Mesenchymal stem cell of adipose (primary cell): ENCODE measurements around the gene PPA1.

GRCh38 chr10:68573521-68574325, 13.6 kb downstream of the TET1 start:
- CAGE, long polyA plus RNA: no peak

- CAGE, long polyA plus RNA: no peak
Measured at GRCh38 chr10:68992817-68993616, 4.4 kb downstream of the KIFBP start.

GRCh38 chr10:69095557-69096102, 7.7 kb downstream of the SRGN start:
- CAGE, long polyA plus RNA: no peak

- CAGE, long polyA plus RNA: no peak
Measured at GRCh38 chr10:69096103-69096540, 8.2 kb downstream of the SRGN start.

- CAGE, long polyA plus RNA: no peak
Measured at GRCh38 chr10:69096563-69096762, 8.6 kb downstream of the SRGN start.

GRCh38 chr10:69179077-69180101, 645 bp upstream of the SUPV3L1 start:
- CAGE, long polyA plus RNA: no peak

DNA sequence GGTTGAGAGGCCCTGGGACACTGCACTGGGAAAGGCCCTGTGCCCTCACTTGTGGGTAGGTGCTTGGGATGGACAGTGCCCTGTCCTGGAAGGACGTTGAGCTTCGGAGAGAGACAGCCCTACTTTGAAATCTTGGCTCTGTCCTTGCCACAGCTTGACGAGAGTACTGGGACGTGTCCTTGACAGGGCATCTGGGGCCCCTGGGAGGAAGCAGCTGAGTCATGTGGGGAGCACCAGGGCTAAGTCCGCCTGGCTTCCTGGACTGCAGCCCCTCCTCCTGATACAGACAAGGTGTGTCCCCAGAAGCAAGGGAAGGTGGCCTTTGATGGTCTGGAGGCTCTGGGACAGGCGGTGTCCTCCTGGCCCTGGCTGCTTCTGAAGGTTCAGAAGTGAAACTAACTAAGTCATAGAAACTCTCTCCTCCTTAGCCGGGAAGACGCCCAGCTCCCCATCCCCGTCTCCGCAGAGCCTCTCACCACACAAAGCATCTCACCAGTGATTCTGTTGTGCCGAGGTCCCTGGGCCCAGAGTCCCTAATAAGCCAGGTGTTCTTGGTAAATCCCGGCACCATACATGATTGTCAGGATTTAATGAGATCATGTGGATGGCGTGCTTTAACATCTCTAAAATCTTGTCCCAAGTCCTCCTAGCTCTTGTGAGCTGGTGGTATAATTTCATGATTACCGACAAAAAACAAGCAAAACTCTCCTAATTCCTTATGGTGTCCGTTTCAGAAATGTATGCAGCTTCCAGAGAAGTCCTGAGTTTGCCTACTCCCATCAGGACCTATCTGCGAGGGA, 9.4 kb downstream of the HKDC1 start:
- CAGE, long polyA plus RNA: no peak

- CAGE, long polyA plus RNA: no peak
Measured at GRCh38 chr10:69242711-69243547, 22.8 kb downstream of the HKDC1 start.

GRCh38 chr10:69334128-69334821, 15.6 kb downstream of the HK1 start:
- CAGE, long polyA plus RNA: no peak

DNA sequence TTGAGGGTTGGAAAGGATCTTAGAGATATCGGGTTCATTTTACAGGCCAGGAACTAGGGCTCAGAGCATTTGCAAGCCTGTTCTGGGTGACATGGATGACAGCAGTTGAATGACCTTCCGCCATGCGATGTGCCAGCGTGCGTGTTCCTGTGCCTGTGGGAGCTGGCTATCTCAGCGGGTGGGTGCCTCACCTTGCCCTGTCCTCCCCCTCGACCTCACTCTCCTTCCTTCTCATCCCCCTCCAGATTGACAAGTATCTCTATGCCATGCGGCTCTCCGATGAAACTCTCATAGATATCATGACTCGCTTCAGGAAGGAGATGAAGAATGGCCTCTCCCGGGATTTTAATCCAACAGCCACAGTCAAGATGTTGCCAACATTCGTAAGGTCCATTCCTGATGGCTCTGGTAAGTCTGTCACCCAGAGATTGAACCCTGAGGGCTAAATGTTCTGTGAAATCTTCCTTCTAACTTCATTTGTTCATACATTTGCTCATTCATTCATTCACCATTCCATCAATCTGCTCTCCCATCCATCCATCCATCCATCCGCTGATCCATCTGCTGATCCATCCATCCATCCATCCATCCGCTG, 25.0 kb downstream of the HK1 start:
- CAGE, long polyA plus RNA: no peak

- CAGE, long polyA plus RNA: no peak
Measured at GRCh38 chr10:69411202-69411925, 5.4 kb downstream of the TACR2 start.

DNA sequence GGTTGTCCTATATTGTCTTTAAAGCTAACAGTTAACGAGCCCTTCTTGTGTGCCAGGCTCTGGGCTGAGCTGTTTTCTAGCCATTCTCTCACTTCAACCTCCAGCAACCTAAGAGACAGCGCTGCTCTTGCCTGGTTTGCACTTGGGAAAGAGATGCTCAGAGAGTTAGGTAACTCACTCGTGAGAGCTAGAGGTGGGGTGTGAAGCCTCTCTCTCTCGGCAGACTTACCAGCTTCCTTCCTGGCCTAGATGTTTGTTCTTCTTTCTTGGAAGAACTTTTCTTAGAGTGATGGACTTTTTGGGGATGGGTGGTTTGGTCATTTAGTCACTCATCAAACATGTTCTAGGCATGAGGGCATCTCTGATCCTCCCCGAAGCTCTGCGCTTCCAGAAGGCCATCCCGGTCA, 14.2 kb downstream of the TSPAN15 start:
- CAGE, long polyA plus RNA: no peak

DNA sequence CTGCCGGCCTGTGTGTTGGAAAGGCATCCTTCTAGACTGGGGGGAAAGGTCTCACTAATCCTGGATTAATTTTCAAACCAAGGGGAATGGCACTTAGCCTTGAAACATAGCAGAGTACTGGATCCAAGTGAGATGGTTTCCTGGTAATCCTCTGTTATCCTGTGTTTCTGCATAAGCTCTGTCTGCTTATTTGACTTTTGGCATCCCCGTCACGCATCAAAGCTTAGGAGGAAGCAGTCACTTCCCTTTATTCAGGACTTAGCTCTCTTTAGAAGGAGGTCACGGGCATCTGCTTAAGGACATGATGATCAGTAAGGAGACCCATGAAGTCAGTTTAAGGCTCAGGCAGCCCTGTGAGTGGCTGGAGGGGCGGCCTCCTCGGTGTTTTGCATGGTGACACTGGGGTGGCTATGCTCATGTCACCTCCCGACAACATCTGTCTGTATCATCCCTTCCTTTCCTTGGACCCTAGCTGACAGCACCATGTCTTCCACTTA, 30.1 kb downstream of the TSPAN15 start:
- CAGE, long polyA plus RNA: no peak

DNA sequence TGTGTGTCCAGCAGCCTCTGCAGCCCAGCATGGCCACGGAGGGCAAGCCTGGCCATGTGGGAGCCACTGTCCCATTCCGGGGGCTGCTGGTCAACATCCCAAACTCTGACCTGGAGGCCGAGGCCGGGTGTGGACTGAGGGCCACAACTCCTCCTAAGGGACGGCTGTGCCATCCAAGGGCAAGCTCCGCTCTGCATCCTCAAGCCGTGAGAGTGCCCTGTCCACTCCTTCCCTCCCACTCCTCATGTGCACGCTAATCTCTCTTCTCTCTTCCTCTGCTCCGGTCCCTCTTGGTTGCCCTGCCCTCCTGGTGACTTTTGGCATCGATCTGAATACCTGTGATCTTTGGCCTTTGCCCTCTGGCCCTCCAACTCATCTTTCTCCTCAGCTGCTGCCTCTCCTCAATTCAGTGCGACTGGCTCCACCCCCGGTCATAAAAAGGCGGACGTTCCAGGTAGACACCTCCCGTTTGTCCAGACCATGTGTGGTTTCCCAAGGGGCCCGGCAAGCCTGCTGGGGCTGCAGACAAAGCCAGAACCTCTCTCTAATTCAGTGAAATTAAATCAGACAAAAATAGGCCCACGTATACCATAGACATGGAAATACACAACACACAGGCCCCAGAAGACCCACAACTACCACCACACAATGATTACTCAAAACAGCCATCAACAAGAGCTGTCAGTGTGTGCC, 96.7 kb downstream of the COL13A1 start:
- CAGE, long polyA plus RNA: no peak

DNA sequence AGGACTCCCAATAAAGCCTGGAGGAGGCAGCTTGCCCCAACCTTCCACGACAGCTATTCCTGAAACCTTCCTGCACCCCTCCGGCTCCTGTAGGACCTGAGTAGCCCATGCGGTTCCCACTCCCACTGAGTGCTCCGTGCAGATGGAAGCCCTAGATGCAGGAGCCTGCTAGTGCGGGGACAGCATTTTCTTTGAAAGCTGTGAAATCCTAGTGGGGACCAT, 110.0 kb downstream of the COL13A1 start:
- CAGE, long polyA plus RNA: no peak

DNA sequence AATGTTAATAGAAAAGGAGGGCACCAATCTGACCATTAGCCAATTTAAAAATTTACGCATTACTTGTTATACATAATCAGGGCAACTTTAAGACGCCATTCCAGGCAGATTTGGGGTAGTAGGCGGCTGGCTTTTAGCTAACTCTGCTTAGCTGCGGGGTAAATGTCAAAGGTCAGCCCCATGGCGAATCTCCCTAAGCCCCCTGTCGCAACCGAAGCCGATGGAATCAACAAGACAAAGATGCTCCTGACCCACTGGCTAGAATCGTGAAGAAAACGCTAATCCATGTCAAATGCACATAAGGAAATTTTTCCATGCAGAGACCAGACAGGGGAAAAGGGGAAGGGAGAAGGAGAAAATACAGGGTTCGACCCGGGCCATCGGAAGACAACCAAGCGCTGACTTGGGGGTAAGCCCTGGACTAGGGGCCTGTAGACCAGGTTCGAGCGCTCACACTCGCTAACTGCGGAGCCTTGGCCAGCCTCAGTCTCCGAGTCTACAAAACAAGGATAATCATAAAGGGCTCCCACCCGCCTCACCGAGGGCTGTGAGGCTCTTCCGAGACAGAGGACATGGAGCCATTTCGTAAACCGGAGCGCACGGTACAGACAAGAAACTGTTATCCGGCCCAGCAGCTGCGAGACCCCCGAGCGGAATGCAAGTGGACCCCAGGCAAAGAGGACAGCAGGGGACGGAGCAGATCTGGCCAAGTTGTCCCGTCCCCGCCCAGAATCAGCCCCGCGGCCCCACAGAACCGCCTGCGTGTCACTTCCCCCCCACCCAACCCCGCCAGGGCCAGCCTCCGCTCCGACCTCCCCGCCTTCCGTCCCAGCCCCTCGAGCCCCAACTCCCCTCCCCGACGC, 548 bp downstream of the SAR1A start:
- CAGE, long polyA plus RNA: no peak

DNA sequence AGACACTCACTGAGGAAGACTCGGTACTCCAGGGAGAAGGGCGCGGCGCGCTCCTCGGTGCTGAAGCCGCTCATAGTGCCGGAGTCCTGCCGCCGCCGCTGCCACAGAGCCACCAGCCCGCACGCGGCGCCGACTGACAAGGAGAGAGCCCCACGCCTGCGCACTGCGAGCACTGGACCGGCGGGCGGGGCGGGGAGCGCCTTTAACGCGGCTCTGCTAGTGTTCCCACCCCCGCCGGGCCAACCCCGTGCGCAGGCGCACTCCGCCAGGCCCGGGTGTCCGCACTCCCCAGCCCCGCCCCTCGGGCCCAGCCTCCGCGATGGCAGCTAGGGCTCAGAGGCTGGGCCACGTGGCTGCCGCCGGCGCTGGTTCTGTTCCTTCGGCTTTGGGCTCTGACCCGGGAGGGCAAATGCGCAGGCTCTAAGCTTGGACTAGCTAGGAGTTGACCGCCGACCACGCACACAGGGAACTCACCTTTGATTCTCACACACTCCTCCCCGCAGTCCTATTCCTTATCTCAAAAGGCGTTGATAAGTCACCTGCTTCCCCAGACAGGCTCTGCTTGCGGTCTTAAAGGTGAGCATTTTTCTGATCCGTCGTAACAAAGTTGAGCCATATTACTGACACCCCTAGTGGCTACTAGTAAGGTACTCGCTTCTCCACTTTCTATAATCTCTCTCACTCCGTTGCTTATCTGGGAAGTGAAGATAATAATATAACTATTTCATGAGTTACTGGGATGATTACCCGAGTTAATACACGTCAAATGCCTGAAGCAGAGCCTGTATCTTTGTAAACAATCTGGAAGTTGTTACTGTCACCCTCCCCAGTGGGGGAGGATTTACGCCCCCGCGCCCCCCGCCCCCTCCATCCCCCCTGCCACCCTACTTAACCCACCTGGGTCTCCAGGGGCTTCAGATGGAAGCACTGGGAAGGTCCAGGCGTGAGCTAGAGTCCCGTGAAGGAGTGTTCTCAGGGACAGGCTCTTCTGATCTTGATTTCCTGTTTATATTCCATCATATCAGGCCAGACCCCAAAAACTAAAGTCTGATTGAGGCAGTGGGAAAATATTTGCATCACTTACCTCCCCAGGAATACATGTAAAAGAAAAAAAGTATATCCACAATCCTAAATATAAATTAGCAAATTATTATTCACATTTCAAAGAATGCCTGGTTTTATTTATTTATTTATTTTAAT, at the start of gene PPA1:
Gene PPA1, minus strand, starts transcription at position 176 of the 1,200 bp plus-strand sequence.
- CAGE, long polyA plus RNA: no peak

GRCh38 chr10:70255188-70255536, 21.9 kb upstream of the PPA1 start:
- CAGE, long polyA plus RNA: no peak

GRCh38 chr10:70331705-70332253, 48.0 kb upstream of the NPFFR1 start:
- CAGE, long polyA plus RNA: no peak

GRCh38 chr10:70378012-70378641, 4.3 kb downstream of the LRRC20 start:
- CAGE, long polyA plus RNA: no peak